Osteoblast (primary cell): ENCODE measurements around the gene LHFPL6.

- CAGE, long polyA plus RNA = no peak
Observed at GRCh38 chr13:34762312-34762629, 179.8 kb upstream of the NBEA start.

DNA sequence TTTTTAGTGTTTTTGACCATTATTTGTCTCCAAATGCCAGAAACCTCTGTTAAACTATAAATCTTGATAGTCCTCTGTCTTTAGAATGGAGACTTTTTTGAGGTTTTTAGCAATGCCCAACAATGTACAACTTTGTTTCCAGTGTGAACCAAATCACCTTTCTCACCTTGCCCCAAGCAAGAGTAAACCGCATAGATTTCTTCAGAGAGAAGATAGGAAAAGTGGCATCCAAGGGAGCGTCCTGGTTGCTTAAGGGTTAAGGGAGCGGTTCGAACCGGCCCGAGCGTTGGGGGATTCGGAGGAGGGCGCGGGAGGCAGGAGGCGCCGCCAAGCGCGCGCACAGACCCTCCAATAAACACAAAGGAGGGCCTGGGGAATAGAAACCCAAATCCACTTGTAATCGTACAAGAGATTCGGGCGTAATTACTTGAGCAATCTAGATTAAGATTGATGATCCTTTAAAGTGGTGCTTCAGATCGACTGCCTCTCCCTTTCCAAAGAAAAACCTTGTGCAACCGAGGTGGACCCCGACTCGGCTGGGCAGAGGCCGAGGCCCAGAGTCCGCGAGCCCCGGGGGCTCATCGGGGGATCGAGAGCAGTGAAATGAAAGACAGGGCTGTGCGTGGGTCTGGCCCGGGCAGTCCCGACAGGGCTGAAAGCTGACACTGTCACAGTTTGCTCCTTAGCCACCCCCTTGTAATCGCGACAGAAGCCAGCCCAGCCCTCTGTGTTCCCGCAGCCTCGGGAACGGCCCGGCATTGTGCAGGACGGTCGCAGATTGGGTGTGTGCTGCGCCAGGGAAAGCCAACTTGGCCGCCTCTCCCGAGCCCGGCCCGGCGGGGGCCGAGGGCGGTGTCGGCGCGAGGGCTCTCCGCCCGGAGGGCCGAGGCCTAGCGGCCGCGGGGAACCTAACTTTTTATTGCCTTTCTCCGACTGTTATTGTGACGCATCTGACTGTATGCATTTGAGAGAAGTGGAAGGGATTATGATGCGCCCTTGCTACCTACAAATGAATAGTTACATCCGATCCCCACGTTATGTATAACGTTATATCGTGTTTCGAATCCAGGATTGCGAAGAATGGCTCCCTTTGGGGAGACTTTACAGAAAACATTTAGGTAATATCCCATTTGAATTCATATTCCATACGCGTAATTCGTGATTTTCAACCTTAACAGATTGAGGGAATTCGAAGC lies 5.6 kb downstream of the MAB21L1 start:
- CAGE, long polyA plus RNA = no peak
- RRBS = 11% methylated on average over 24 of the region's 69 CpGs

DNA sequence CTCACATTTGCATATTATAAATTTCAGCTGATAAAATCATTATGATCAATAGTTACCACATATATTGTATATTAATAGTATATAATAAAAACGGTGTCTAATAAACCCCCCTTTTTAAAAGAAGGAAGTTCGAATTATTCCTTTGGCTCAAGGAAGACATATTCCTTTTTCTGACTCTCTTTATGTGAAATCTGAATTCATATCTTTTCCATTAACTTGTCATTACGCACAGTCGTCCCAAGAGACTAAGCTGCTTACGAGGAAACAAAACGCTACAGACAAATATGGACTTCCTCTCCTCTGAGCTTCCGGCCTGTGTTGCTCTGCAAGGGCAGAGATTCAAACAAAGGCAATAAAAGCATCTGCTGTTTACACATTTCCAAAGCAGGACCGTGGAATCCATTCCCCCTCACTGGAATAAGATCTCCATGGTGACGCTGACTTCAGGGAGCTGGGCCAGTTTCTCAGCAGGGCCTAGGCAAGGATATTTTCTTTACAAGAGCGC lies 177.8 kb downstream of the DCLK1 start:
- CAGE, long polyA plus RNA = no peak
- RRBS = no CpG with 5 or more reads among the region's 10 CpGs

DNA sequence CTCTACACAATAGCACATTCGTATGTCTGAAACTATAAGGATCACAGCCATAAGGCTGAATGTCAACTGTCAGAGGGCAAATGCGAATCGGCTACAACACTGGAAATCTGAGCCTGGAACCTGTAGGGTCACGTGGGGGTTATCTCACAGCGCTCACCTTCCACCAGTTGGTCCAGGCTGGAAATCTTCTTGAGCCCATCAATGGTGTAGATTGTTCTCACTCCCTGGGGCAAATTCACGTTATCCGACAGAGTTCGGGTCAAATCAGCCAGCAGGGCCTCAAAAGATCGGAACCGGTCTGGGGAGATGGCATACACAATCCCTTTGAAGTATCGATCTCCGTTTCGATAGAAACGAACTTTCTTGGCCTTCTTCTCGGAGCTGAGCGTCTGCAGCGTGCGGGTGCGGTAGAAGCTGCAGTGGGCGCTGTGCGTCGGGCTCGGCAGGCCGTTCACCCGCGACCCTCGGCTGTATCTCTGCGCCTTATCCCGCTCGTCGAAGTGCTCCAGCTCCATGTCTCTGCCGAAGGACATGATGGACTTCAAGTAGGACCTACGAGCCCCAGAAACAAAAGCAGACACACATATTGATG lies 5.5 kb downstream of the DCLK1 start:
- CAGE, long polyA plus RNA = no peak
- RRBS = no CpG with 5 or more reads among the region's 33 CpGs

DNA sequence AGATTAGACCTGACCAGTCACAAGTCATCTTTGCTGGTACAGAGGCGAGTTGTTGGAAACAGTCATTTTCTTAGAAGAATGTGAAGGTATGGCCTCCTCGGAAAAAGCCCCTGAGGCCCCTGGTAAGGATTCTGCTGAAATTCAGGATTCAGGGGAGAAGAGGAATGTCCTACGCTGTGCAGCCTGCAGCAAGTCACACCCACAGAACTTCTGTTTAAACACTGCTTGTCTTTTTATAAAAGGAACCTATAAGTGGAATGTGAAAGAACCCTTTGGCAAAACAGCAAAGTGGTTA lies 11.1 kb upstream of the SPART start:
- CAGE, long polyA plus RNA = no peak
- RRBS = no CpG with 5 or more reads among the region's 3 CpGs

DNA sequence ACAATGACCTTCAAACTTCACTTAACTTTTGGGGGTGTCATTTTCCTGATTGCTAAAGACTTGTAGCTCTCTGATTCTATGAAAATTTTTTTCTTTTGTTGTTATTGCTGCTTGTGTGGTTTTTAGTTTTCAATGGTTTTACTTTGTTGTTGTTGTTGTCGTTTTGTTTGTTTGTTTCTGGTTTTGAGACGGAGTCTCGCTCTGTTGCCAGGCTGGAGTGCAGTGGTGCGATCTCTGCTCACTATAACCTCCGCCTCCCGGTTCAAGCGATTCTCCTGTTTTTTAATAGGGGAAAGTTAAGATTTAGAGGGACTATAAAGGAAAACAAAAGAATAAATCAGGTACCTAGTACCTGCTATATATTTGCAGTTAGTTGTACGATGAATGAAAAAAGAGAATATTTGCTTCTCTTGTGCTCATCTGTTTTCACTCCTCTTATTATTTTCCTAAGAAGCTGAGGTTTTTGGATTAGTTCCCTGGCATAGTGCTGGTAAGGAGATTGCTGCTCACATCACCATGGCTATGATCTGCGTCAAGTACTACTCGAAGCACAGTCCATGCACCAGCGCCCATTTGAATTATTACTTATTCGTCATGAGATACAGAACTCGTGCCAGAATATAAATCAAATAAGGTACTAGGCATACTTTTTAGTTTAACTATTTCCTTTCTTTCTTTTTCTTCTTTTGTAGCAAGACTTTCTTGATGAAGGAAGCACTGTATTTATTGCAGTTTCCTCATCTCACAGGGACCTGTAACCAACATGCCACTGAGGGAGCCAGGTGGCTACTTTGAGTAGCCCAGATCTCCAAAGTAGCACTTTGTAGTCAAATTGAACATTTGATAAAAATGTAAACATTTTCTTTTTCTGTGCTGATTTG lies 7.0 kb downstream of the SERTM1 start:
- CAGE, long polyA plus RNA = no peak
- RRBS = no CpG with 5 or more reads among the region's 13 CpGs

DNA sequence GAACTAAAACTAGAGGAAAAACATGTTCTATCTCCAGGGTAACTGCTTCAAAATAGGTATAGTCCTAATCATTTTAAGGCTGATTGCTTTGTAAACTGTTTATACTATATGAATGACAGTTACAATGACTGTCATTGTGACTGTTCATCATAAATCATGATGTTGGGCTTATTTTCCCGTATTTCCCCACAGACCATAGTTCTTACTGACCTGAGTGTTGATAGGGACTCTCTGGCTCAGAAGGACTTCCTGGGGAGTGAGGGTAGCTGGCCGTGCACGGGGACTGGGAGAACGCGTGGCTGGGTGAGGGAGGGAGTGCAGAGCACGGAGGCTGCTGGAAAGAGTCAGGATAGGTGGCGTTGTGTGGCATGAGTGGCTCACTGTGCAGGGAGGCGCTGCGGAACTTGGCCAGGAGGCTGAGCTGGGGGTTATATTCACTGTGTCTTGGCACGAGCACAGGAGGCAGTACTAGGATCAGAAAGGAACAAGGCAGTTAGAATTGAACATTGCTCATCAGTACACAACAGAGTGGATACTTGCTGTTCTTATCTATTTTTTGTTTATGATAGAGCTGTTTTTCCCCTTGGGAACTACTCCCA lies 47.5 kb downstream of the SMAD9 start:
- CAGE, long polyA plus RNA = no peak
- RRBS = no CpG with 5 or more reads among the region's 10 CpGs

- CAGE, long polyA plus RNA = no peak
- RRBS = no CpG with 5 or more reads among the region's 6 CpGs
Observed at GRCh38 chr13:37681526-37682133, 83.1 kb upstream of the POSTN start.

DNA sequence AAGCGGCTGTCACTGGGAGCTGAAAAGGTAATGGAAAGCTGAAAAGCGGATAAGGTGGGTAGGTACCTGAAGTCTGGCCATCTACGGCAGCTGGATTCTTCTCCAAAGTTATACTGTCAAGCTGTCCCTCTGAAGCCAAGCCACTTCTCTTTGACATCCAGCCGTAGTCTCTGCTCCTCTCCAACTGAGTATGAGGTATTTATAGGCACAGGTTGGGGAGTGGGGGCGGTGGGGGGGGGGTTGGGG lies 65.2 kb upstream of the TRPC4 start:
- CAGE, long polyA plus RNA = no peak
- RRBS = no CpG with 5 or more reads among the region's 5 CpGs

GRCh38 chr13:38360980-38362072 lies 11.7 kb downstream of the UFM1 start:
- CAGE, long polyA plus RNA = no peak
- RRBS = no CpG with 5 or more reads among the region's 6 CpGs

DNA sequence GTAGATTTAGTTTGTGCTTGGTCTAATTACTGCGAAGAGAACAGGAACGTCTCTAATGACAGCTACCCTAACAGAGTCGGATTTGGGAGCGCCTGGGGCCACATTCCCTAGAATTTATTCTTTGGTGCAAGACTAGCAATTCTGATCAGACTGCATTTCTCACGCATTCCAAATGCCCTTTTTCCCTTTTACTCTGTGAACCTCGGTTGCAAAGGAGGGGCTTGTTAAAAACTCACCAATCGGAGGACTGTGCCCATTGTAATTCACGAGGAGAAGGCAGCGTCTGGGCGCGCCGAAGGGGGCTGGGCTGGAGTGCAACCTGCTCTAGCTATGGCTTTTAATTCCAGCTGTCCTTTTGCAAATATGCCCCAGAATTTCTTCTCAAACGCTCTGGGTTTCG lies 674 bp upstream of the FREM2 start:
- CAGE, long polyA plus RNA = no peak
- RRBS = no CpG with 5 or more reads among the region's 14 CpGs

- CAGE, long polyA plus RNA = no peak
- RRBS = no CpG with 5 or more reads among the region's 2 CpGs
Observed at GRCh38 chr13:39429927-39430489, 173.0 kb downstream of the LHFPL6 start.

GRCh38 chr13:39459280-39459810 lies 143.6 kb downstream of the LHFPL6 start:
- CAGE, long polyA plus RNA = no peak
- RRBS = no CpG with 5 or more reads among the region's 4 CpGs

GRCh38 chr13:39603040-39603963 lies at the start of gene LHFPL6:
Gene LHFPL6, minus strand, starts transcription at chr13:39603193.
- CAGE, long polyA plus RNA = no peak
- RRBS = 1% methylated on average over 29 of the region's 59 CpGs

DNA sequence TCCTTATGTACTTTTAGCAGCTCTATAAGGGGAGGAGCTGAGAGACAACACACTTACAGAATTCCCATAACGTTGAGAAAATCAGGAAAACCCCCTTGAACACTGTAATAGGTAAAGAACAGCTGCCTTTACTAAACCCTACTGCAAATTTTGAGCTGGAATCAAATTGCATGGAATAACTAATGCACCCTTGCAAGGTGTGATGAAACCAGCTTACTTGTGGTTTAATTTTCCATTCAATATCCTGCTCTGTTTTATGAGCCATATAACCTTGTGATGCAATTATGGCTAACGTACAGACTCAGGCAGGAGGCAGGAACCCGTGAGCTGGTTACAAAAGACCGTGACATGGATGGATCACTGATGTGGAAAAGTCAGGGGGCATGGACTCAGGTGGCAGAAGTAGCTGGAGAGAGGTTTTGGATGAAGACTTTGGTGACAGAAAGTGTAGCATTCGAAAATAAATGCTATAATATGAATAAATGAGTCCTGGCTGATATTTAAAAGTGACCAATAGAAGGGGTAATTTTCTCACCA lies 438.6 kb downstream of the COG6 start:
- CAGE, long polyA plus RNA = no peak
- RRBS = no CpG with 5 or more reads among the region's 5 CpGs

DNA sequence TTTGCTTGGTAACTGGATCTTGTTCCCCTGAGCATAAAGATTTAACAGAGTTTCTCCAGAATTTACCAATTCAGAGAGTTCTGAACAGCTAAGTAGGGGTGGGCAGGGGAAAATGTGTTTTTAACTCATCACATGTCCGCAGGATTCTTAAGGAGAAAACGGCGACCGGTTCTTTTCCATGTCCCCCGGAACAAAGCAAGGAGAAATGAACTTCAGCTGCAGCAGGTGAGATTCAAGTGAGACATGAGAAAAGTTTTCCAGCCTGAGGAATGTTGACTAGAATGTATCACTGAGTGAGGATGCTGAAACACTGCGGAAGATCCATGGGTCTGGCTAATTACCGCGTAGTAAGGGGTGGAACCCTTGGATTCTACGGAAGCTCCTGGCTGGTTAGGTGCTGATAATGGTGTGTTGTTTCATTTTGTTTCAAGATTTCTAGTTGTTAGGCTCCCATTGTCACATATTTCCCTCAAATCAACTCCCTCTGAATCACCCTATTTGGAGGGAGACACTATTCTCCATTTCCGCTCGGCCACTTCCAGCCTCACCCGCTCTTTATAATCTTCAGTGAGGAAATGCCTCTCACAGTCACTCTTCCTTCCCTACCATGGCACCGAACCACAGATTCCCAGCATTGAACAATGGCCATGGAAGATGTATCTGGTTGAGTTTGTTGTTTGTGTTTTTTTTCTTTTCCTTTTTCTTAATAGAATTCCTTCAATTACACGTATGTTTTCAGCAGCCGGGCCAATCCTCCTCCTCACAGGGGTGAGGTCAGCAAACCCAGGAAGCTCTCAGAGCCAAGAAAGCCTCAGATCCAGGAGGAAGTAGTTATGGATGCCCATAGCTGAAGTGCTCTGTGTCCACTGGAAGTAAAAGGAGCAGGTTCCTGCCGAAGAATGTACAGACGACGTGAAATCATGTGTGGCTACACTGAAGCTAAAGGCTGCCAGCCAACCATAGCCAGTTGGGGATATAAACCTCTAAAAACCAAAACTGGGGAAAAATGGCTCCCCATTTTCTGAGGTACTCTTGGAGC lies 472.3 kb downstream of the FOXO1 start:
- CAGE, long polyA plus RNA = no peak
- RRBS = no CpG with 5 or more reads among the region's 18 CpGs

DNA sequence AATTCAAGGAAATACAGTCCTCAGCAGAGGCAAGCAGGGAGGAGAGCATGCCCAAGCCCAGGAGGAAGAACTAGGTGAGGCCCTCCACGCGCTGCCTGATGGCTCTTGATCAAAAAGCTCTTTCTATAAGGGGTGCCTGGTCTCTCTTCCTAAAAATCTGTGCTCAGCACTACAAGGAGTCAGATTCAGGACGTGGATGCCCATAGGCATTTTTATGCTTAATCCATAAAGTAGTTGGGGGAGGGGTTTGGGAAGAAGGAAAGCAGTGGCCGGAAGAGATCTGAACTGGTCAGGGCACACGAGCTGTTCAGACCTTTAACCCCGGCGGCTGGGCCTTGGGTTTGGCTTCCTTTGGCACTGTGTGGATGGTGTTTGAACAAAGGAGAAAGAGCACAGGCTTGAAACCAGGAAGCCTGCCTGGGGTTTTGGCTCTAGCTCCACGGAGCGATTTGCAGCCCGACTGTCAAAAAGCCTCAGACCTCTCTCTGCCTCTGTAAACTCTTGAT lies 320.6 kb downstream of the FOXO1 start:
- CAGE, long polyA plus RNA = no peak
- RRBS = no CpG with 5 or more reads among the region's 10 CpGs

- CAGE, long polyA plus RNA = no peak
- RRBS = no CpG with 5 or more reads among the region's 13 CpGs
Observed at GRCh38 chr13:40389103-40390020, 277.1 kb downstream of the FOXO1 start.

DNA sequence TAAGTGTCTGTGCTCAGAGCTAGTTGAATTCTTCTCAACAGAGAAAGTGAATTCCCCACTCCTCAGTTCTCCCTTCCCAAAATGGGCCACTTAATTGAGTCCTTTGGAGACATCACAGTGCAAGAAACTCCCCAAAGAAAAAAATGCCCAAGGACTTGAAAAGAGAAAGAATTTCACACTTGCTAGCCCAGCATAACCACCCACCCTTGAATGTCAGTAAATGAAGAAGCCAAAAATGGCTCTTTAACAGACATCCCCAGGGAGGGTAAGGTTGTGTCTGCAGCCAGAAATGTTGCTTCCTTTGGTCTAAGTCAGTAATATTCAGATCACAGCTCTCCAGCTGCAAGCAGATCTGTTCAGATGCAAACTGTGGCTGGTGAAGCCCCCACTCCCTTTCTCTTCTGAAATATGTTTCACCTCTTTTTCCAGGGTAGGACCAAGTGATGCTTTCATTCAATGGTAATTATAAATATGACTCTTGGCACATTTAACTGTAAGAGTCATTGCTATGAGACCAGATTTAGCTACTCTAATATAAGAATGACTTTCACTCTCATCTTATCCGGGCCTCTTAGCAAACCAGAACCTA lies 234.4 kb downstream of the FOXO1 start:
- CAGE, long polyA plus RNA = no peak
- RRBS = no CpG with 5 or more reads among the region's 1 CpG

DNA sequence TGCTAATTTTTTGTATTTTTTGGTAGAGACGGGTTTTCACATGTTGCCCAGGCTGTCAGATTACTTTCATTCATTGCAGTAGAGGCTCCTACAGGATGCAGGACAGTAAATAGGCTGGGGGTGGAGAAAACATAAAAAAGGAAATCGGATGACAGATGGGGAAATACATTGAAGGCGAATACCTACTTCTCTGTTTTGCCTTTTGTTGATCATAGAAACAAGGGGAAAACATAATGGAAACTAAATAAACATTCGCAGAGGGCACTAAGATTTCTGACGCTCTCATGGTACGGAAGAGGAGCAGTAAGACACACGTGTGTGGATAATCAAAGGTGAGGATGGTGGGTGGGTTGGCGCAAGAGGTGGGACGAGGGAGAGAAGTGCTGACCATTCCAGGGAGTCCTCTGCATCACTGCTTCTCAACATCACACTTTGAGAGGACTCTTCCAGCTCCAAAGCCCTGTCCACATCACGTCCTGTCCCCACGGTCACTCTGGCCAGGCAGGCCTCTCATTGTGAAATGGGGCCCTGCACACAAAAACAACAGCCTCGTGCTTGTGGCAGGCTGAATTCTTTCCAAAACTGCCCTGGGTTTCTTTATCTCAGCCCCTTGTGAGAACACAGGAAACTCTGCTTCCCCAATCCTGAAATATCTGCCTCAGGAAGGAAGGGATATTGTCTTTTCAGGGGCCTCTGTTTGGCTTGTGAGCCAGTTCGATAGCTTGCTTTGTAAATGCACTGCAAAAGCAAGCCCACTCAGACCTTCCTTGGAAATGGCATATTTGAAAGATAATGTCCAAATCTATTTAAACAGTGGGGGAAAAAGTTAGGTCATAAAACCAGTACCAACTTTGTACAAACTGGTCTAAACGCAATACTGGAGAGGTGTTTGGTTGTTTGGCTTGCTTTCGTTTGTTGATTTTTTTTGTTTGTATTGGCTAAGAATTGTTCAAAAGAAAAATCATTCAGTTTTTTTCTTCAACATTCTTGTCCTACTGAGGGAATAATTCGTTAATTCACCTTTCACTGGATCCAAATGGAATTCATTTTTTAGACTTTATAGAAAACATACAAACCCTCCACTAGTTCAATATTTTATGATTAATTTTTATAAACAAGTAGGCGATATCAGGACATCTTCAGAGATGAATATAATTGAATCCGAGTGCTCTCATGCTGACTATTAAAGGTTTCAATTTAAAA lies 188.4 kb downstream of the FOXO1 start:
- CAGE, long polyA plus RNA = no peak
- RRBS = no CpG with 5 or more reads among the region's 18 CpGs